HT1080 (cell line): ENCODE measurements around a stretch of chr4.

DNA sequence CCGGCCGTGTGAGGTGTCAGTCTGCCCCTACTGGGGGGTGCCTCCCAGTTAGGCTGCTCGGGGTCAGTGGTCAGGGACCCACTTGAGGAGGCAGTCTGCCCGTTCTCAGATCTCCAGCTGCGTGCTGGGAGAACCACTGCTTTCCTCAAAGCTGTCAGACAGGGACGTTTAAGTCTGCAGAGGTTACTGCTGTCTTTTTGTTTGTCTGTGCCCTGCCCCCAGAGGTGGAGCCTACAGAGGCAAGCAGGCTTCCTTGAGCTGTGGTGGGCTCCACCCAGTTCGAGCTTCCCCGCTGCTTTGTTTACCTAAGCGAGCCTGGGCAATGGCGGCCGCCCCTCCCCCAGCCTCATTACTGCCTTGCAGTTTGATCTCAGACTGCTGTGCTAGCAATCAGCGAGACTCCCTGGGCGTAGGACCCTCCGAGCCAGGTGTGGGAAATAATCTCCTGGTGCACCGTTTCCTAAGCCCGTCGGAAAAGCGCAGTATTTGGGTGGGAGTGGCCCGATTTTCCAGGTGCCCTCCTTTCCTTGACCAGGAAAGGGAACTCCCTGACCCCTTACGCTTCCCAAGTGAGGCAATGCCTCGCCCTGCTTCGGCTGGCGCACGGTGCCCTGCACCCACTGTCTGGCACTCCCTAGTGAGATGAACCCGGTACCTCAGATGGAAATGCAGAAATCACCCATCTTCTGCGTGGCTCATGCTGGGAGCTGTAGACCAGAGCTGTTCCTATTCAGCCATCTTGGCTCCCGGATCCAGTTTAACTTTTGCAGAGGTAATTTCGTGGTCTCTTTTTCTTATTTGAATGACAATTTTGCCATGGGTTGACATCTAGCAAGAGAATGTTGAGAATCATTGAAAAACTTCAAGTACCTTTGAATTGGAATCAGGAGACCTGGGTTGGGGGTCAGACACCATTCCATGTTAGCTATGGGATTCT, 78.7 kb upstream of the HAND2 start:
RAMPAGE:
- cytosol, long total RNA, result no peak
- long total RNA, result no peak
- nucleus, long total RNA, result no peak

DNA sequence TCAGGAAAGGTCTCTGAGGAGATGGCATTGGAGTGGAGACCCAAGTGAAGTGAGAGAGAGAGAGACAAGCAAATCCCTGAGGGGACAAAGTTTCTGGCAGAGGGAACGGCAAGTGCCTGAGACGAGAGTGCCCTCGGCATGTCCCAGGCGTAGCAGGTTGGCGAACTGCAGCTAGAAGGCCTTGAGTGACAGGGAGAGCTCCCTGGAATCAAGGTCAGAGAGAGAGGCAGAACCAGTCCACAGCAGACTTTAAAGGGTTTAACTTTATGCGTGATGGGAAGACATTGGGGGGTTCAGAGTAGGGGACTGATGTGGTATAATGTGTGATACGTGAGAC, 150.3 kb upstream of the HAND2 start:
RAMPAGE:
- cytosol, long total RNA, result no peak
- long total RNA, result no peak
- nucleus, long total RNA, result no peak

RAMPAGE:
- cytosol, long total RNA, result no peak
- long total RNA, result no peak
- nucleus, long total RNA, result no peak
Observed at GRCh38 chr4:173698685-173699374, 168.8 kb upstream of the HAND2 start.

GRCh38 chr4:176237306-176237926, 31.6 kb downstream of the ASB5 start:
RAMPAGE:
- cytosol, long total RNA, result no peak
- long total RNA, result no peak
- nucleus, long total RNA, result no peak

DNA sequence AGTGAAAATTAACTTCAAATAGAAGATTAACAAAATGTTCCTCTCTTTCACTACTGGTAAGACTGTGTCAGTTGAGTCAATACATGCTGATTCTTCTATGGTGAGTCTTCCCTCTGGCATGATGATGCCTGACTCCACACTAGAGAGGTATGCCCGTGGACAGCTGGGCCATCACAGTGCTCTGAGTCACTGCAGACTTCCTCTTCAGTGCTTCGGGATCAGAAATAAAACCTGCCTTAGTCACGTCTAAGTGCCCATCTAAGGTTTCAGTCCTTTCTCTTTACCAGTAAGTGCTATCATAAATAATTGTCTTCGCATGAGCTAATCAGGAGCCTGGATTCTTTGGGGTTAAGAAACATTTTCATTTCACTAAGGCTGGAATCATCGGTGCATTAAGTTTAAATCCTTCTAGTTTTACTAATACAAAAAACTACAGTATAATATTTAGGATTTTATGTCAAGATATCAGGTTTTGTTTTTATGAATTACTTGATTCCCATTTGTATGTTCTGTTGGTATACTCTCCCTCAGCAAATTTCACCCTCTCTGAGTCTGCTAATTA, 1.7 kb upstream of the ASB5 start:
RAMPAGE:
- cytosol, long total RNA, result no peak
- long total RNA, result no peak
- nucleus, long total RNA, result no peak

DNA sequence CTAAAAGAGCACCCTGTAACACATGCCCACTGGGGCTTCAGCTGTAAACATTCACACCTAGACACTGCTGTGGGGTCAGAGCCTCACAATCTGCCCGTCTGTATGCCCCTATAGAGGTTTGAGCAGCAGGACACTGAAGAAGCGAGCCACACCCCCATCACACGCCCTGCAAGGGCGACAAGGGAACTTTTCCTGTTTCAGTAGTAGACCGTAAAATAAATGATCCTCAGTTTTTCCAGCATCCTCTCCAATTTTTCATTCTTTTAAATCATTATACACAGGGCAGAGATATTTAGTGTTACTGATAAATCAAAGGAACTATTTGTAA, 3.3 kb upstream of the AGA start:
RAMPAGE:
- cytosol, long total RNA, result no peak
- long total RNA, result no peak
- nucleus, long total RNA, result no peak

DNA sequence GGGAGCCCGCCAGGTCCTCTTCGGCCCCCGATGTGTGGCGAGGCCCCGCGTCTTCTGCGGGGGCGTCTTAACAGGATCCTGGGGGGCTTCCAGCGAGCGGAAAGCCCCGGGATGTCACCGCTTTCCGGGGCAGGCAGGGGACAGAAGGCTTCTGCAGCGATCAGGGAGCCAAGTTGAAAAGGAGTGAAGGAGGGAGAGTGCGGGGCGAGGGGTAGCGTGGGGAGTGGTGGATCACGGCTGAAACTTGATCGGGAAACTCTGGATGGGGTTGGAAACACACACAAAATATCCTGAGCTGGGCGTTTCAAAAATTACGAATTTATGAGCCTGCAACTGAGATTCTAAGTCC, 98.1 kb upstream of the TENM3 start:
RAMPAGE:
- cytosol, long total RNA, result no peak
- long total RNA, result no peak
- nucleus, long total RNA, result no peak

DNA sequence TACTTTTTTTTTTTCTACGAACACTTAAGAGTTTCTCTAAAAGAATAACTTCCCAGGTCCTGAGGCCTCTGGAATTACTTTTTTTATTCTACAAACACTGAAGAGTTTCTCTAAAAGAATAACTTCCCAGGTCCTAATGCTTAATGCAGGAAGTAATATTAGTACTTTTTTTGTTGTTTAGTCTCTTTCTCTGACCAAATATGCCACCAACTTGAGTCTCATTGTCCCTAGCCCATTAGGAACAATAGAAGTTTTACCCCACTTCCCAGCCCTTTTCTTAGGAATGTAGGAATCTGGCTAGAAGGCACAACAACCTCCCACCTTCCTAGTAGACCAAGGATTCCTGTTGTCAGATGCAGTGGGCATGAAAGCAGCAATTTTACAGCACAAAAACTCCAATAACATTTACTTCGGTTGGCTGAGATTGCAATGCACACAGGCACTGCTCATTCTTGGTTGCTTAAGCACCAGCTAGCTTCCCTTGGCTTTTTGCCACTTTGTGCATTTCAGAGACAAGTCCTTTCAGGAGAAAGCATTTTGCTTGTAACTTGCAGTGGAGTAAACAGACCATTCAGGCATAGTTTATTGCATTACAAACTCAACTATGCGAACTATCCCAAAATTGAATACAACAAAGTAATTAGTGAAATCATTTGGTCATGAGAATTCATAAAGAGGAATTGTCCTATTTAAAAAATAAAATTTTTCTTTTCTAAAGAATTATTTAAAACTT, 312.8 kb downstream of the TENM3 start:
RAMPAGE:
- cytosol, long total RNA, result no peak
- long total RNA, result no peak
- nucleus, long total RNA, result no peak

DNA sequence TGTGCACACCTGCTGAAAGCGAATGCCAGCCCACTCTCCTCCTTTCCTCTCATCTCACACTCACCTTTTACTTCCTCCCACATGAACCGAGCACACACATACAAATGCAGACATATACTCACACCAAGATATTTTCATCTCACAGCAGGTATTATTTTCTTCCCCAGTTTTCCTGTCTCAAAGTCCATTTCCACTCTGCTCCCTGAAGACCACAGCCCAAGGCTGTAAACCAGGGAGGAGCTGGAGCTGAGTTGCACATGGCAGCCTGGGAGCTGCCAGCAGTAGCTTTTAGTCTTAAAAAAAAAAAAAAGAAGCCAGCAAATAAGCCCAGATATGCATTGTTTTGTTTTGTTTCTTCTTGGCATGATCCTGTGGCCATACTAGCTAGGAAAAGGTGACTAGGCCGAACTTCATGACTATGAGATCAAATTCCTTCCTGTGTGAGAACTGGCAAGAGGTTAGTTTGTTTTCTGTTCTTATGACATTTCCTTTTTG, 323.5 kb downstream of the DCTD start:
RAMPAGE:
- cytosol, long total RNA, result no peak
- long total RNA, result no peak
- nucleus, long total RNA, result no peak

DNA sequence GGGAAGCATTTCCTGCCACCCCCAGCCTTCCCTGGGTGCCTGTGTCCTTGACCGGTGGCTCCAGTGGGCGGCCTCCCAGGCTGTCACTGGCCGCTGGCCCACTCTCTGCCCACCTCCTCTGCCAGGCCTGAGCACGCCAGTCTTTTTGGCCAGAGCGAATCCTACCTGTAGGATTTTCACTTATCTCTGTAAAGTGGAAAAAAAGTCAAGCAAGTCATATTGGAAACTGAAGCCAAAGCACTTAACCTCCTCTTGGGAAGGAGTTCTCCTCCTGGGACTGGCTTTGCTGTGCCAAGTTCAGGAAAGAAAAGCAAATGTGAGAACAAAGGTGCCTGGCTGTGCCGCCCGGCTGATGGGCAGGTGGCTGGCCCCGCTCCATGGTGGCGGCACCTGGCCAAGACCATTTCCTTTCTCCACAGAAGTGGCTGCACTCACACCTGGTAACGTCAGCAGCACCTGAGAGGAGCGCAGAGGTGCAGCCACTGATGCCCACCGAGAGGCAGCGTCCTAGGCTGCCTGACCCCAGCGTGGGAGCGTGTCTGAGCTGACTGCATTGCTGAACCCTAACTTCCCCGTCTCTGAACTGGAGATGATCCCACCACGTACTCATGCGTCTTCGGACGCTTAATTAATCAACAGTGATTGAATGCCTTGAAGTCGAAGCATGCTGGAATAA, 54.3 kb downstream of the DCTD start:
RAMPAGE:
- cytosol, long total RNA, result no peak
- long total RNA, result no peak
- nucleus, long total RNA, result no peak

DNA sequence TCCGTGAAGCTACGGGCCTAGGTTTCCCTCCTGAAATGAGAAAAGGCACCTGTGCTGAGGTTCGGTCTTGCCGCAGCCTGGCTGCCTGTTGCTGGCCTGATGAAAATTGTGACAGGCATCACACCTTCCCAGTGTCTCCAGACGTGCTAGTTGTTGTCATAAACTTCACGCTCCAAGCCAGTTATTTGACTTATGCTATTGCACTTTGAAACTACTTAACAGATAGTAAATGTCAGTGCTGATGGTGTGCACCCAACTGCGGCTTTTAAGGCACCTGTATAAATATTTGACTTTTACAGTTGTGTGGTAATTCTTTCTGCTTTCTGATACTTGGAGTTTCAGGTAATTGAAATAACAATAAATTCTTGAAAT, 1.7 kb downstream of the WWC2 start:
RAMPAGE:
- cytosol, long total RNA, result no peak
- long total RNA, result no peak
- nucleus, long total RNA, result no peak

DNA sequence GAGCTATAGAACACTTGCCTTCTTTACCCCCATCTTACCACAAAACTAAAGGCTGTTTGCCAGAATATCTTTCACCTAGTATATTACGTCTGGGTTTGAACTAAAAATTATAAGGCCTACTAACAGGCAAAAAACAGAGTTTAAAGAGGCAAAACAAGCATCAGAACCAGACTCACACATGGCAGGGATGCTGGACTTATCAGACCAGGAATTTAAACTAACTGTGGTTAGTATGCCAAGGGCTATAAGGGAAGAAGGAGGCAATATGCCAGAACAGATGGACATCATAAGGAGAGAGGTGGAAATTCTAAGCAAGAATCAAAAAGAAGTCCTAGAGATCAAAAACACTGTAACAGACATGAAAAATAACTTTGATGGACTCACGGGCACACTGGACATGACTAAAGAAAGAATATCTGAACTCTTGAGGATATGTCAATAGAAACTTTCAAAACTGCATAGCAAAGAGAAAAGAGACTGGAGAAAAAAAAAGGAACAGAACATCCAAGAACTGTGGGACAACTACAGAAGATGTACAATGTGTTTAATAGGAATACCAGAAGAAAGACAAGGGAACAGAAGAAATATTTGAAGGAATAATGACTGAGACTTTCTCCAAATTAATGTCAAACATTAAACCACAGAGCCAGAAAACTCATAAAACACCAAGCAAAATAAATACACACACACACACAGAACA, 15.2 kb downstream of the CLDN22 start:
RAMPAGE:
- cytosol, long total RNA, result no peak
- long total RNA, result no peak
- nucleus, long total RNA, result no peak

GRCh38 chr4:183348893-183349758, 26.9 kb upstream of the CLDN24 start:
RAMPAGE:
- cytosol, long total RNA, result no peak
- long total RNA, result no peak
- nucleus, long total RNA, result no peak

DNA sequence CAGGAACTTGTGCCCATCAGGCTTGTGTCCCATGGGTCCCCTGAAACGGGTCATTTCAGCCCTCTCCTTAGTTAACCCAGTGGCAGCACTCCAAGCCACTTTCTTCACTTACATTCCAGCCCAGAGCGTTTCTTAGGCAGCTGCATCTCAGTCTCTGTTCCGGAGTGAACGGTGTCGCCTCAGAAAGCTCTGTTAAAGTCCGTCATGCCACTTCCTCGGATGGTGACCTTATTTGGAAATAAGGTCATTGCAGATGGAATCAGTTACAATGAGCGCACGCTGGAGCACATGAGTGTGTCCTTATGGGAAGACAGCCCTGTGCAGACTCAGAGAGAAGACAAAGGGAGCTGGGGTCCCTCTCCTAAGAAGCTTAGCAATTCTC, 28.4 kb upstream of the CLDN24 start:
RAMPAGE:
- cytosol, long total RNA, result no peak
- long total RNA, result no peak
- nucleus, long total RNA, result no peak

DNA sequence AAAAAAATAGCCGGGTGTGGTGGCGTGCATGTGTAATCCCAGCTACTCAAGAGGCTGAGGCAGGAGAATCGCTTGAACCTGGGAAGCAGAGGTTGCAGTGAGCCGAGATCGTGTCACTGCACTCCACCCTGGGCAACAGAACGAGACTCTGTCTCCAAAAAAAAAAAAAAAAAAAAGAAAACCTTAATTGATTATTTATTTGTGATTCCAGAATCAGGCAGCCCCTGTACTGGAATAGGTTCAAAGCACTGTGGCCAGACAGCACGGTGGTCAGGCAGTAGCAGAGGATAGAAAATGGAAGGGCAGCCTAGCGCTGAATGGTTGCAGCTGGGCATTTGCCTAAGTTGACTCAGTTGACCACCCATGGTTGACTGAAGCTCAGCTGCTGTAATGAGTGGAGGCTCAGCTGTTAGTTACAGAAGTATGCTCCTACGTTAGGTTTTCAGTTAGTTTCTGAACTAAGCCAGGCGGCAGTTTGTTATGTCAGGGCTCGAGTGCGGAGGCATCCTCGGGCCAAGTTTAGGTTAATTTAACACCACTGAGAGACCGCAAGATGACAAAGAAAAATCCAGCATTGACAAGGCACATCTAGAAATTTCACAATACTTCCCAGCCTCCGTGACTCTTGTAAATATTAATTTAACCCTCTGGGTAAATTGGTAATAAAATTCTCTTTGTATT, 33.3 kb upstream of the CDKN2AIP start:
RAMPAGE:
- cytosol, long total RNA, result no peak
- long total RNA, result no peak
- nucleus, long total RNA, result no peak

DNA sequence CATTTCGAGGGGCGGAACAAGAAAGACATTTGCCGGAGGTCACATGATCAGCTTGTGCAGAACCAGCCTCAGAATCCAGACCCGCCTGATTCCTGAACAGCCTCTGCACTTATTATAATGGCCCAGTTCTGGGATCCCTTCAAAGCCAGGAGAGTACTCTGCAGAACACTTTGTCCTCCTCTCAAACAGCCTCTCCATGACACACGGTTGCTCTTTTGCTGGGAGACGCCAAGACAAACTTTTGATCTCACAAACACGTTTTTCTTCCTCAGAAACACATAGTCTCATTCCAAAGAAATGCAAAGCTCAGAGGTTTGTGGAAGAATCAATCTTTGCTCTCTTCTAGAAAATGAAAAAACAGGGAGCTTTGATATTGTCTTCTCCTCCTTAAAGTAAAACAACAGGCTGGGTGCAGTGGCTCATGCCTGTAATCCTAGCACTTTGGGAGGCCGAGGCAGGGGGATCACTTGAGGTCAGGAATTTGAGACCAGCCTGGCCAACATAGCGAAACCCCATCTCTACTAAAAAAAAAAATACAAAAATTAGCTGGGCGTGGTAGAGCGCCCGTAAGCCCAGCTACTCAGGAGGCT, 48.2 kb downstream of the RWDD4 start:
RAMPAGE:
- cytosol, long total RNA, result no peak
- long total RNA, result no peak
- nucleus, long total RNA, result no peak

DNA sequence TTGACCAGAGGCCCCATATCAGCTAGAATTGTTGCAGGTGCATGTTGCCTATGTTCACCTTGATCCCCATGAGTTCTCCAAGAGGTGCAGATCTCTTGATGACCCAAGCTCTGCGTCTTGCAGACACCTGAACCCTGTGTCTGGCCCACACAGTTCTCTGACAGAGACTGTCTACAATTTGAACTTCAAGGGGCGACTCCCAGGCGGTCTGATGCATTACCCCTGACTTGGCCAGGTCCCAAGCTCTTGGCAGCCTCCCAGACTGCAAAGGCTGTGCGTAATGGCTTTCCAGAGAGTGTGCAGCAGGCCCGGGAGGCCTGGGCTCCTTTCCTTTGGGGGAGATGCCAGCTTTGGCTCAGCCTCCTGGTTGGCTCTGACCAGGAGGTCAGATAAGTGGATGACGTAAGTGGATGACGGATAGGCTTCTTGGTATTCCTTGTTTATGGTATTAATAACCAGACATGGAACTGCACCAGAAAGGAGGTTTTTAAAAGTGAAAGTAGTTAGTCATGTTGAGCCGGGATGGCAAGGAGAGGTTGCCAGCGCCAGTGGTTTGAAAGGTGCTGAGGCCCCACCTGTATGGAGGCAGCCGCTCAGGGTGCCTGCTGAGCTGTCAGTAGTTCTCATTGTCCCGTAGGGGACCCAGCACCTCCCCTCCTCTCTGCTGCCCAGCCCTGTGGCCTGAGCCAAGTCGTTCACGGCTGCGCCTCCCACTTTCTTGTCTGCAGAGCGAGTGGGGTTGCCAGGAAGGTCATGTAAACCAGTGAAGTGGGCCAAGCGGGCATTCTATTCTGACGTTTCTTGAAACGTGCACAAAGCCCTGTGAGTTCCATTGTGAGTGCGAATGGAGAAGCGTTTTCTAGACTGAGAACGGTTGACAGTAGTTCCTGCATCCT, 28.8 kb upstream of the STOX2 start:
RAMPAGE:
- cytosol, long total RNA, result no peak
- long total RNA, result no peak
- nucleus, long total RNA, result no peak

RAMPAGE:
- cytosol, long total RNA, result no peak
- long total RNA, result no peak
- nucleus, long total RNA, result no peak
Observed at GRCh38 chr4:183987484-183987991, 82.4 kb downstream of the STOX2 start.

DNA sequence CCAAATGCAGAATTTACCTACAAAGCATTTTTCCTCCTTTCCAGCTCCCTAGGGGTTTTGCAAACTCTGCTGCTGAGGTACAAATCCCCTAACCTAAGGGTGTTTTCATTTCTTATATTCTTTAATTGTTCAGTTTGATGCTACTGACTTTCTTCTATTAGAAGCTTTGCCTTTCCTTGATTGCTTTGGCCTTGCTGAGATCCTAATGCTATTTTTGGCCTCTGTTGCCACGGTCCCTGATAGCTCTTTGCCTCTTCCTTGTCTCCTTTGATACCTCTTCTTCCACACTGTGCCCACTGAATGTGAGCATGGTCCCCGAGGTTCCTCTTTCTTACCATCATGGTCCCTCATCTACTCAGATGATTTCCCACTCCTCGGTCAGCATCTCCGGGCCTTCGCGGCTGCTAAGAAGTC, 23.9 kb downstream of the ENPP6 start:
RAMPAGE:
- cytosol, long total RNA, result no peak
- long total RNA, result no peak
- nucleus, long total RNA, result no peak

DNA sequence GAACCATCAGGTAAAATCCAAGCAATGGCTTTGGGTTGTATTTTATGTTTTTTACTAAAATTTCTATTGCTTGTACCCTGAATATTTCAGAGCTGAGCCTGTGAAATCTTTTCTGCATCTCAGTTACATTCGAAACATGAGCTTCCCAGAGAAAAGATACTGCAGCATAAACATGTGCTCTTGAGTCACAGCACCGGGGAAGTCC, 91.0 kb downstream of the IRF2 start:
RAMPAGE:
- cytosol, long total RNA, result no peak
- long total RNA, result no peak
- nucleus, long total RNA, result no peak